Airway epithelial cell (primary cell): ENCODE data around the genes POM121 and BUD23.

GRCh38 chr7:67024703-67025189 lies 28.1 kb downstream of the TYW1 start:
- RAMPAGE, long total RNA, result no peak

GRCh38 chr7:67413754-67414134 lies 137.0 kb downstream of the SPDYE21 start:
- RAMPAGE, long total RNA, result no peak

- RAMPAGE, long total RNA, result no peak
Observed at GRCh38 chr7:69505796-69506295, 92.4 kb upstream of the AUTS2 start.

DNA sequence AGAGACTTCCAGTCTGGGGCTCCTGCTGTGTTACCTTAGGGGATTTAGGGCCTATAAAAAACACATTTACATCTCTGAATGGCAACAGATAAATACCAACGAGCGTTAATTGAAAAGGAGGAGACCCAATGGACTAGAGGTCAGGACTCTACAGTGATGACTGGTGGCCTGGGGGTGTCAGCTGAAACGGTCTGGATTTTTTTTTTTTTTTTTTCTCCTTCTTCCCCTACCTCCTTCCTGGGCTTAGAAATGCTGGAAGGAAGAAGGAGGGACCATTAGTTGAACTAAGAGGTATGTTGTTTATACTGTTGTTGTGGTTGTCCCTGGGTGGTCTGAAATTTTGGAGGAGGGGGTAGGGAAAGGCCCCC lies 47.5 kb downstream of the AUTS2 start:
- RAMPAGE, long total RNA, result no peak

DNA sequence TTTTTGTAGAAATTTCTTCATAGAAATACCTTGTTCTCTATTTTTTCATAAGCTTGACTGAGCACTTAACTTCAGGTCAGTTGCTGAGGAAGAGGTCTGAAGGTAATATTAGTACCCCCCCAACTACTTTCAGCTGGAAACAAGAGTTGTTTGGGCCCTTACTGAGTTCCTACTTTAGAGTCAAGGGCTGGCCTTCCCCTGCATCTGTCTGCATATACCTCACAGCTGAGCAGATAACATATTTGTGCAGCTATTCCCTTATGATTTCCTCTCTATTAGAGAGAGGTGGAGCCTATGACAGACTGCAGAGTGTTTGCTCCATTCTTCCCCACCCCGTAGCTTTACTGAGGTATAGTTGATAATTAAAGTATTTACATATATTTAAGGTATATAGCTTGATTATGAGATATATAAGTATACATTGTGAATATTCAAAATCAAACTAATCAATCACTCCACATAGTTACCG lies 355.5 kb downstream of the AUTS2 start:
- RAMPAGE, long total RNA, result no peak

DNA sequence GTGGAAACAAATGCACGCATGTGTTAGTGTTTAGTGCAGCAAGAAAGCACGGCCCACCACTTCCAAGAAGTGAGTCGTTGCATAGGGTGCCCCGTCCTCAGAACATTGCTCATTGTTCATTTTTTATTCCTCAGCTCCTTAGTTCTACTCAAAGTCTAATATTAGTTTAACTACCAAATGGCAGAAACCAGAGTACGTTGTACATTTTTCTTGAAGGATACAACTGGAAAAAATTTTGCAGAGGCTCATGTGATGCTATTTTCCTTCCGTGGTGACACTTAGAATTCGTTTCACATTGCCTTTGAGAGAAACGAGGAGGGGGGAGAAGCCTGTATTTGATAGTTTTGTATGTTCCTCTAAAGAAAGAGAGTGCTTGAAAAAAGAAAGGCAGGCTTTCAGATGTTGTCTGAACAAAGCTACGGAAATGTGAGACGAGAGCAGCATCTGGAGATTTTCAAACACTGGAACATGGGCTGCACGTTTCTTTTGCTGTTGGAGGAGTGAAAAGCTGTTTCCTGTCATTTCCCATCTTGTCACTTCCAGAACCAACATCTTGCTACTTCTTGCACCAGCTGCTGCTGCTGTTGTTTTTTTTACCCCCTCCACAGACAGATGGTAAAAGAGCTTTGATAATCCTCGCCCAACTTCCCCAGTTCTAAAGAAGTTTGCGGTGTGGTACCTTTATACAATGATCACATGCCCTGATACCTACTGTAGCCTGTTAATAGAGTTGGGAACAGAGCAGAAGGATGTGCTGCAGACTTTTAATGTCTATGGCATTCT lies 407.9 kb downstream of the AUTS2 start:
- RAMPAGE, long total RNA, result no peak

- RAMPAGE, long total RNA, result no peak
Observed at GRCh38 chr7:70416561-70416965, 715.4 kb upstream of the GALNT17 start.

DNA sequence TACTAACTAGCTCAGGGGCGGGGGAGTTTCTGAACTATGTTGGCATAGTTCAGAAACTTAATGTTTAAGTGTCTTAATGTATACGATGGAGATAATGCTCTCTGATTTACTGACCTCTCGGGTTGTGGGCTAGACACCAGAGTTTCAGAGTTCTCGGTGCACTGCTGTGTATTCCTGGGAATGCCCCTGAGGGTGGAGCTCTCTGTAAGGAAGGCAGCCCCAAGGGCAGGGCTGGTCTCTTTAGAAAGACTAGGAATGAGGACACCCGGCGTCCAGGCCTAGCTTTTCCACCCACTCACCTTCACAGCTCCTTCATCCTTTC lies 536.6 kb upstream of the GALNT17 start:
- RAMPAGE, long total RNA, result no peak

DNA sequence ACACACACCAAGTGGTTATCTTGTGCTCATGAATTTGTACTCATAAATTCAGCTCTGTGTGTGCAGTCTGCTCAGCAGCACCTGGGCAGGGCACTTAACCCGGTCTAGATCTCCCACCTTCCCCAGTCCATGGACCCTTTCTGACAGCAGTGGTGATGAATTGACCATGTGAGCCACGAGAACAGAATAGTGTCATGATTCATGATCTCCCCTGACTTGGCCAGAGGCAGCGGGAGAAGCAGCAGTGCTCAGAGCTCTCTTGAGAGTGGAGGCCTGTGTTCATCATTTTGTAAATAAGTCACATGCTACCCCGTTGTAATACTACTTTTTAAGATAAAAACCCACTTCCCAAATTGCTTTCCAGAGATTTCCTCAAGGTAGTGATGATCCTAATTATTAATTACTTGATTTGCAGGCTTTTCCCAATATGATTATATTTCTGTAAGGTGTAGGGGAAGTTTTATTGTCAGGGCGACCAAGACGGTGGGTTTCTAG lies 74.3 kb downstream of the GALNT17 start:
- RAMPAGE, long total RNA, result no peak

- RAMPAGE, long total RNA, result no peak
Observed at GRCh38 chr7:71239560-71240044, 107.7 kb downstream of the GALNT17 start.

- RAMPAGE, long total RNA, result no peak
Observed at GRCh38 chr7:72924336-72925288, at the start of gene POM121. POM121 (plus strand) TSS chr7:72925095.

DNA sequence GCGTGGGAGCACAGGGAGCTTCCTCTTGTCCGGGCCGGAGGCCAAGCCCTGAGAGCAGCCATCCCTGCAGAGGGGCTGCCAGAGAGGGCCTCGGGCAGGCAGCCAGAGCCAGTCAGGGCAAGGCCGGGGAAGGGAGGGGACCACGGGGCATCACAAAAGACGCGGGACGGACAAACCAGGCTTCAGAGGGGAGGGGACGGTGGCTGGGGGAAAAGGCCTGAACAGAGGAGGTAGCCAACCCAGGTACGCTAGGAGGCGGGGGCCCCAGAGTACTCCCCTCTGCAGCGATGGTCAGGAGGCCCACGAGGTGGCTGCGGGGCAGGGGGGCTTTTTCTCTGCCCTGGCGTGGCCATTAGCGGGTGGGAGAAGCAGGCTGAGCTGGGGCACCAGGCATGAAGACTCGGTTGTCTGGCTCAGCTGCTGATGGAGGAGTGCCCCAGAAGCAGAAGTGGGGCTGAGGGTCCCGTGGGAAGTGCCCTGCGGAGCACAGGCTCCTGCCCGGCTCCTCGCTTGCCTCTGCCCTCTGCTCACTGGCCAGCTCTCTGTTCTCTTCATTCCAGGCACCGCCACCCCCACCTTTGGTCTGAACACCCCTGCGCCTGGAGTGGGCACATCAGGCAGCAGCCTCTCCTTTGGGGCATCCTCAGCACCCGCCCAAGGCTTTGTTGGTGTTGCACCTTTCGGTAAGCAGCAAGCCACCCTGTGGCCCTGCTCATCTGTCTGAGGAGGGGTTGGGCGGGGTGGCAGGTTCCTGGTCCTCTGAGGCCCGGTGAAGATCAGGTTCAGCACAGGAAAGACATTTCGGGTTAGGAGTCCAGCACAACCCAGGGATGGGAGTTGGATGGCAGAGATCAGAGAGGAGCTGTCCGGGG lies 20.4 kb downstream of the POM121 start:
- RAMPAGE, long total RNA, result no peak

- RAMPAGE, long total RNA, result no peak
Observed at GRCh38 chr7:73201233-73201518, 45.9 kb upstream of the SPDYE10 start.

GRCh38 chr7:73363044-73363303 lies 35.0 kb downstream of the FKBP6 start:
- RAMPAGE, long total RNA, result no peak

DNA sequence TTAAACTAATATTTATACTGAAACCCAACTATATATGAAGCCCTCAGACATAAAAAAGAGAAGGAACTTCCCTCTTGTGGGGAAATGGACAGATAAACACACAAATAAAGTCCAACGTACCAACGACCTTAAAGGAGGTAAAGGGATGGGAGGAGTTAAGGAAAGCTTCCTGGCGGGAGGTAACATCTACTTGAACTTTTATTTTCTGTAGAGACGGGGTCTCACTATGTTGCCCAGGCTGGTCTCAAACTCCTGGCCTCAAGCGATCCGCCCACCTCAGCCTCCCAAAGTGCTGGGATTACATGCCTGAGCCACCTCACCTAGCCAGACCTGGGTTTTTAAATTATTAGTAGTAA lies 1.4 kb downstream of the BCL7B start:
- RAMPAGE, long total RNA, result no peak

DNA sequence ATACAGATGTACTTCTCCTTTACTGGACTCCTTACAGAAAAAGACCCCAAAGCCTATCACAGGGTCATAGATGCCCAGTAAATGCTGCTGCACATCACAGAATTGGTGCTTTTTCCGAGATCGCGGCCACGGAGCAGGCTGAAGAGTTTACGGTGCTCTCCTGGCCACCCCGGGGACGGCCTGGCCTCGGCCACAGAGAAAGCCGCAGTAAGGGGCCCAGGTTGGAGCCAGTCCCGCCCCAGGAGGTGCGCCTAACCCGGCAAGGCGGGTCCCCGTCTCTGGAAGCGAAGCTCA lies 442 bp downstream of the TBL2 start:
- RAMPAGE, long total RNA, result no peak

DNA sequence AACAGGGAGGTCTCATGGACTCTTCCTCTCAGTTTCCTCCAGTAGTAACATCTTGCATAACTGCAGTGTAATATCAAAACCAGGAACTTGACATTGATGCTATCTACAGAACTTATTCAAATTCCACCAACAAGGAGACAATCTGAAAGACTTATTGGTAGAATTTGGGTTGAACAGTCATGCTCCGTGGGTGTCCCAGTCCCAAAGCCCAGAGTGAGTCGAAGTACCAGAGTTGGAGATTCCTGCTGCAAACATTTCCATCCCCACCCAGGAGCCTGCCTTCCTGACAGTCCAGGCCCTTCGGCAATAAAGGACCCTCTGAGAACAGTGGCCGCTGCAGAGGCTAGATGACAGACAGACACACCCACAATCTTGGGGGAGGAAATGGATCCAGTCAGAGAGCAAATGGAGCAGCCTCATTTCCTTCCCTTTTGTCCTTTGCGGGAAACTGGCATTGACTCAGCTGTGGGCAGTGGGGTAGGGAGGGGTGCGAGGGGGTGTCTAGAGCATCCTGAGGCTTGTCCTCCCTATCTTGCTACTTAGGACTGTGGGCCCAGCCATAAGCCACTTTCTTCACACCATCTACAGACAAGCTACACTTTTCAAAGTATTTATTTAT lies 3.5 kb upstream of the TBL2 start:
- RAMPAGE, long total RNA, result no peak

- RAMPAGE, long total RNA, result start-site peak on the plus strand at chr7:73683594-73683622, 738 and 168 reads in 2 replicates
Observed at GRCh38 chr7:73683523-73684500, at the start of gene BUD23. BUD23 (plus strand) TSS chr7:73683597.

DNA sequence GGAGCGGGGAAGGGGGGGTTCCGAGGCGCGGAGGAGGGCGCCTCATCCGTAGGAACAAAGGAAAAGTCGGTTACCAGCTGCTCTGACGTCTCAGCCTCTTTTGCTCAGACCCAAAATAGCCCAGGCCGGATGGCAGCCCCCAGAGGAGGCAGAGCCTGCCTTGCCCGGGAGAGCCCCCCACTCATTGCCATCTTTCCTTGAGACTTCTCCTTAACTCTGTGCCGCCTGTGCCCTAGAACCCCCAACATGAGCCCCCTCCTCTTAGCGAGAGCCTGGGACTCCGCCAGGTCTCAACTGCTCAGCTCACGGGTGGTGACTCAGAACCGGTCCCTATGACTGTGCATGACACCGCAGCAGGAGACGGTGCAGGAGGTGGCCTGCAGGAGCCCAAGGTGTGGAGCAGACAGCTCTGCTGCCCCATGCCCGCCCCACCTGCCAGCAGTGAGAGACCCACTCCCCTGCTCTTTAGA lies 13.2 kb downstream of the STX1A start:
- RAMPAGE, long total RNA, result no peak

GRCh38 chr7:73716745-73717786 lies 2.4 kb downstream of the STX1A start:
- RAMPAGE, long total RNA, result no peak